ENCODE measurements around a stretch of chr2.

DNA sequence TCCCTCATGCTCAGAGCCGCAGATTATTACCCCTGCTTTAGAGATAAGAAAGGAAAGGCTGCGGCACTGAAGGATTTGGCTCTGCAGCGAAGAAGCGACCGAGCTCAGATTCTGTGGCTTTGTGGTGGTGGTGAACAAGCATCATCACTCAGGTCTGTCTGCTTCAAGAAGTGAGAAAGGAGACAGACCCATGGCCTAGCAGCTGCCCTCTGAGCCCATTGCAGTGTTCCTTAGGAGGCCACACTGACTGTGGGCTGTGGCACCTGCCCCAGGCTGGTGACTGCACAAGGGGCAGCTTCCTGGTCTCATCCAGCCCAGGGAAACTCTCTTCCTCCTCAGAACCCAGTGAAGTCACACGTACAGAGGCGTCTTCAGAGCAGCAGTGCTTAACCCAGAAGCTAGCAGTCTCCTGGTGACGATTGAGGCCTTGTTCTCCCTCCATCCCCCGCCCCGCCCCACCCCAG, 22.3 kb downstream of the BIN1 start:
- PRO-cap = no peak

DNA sequence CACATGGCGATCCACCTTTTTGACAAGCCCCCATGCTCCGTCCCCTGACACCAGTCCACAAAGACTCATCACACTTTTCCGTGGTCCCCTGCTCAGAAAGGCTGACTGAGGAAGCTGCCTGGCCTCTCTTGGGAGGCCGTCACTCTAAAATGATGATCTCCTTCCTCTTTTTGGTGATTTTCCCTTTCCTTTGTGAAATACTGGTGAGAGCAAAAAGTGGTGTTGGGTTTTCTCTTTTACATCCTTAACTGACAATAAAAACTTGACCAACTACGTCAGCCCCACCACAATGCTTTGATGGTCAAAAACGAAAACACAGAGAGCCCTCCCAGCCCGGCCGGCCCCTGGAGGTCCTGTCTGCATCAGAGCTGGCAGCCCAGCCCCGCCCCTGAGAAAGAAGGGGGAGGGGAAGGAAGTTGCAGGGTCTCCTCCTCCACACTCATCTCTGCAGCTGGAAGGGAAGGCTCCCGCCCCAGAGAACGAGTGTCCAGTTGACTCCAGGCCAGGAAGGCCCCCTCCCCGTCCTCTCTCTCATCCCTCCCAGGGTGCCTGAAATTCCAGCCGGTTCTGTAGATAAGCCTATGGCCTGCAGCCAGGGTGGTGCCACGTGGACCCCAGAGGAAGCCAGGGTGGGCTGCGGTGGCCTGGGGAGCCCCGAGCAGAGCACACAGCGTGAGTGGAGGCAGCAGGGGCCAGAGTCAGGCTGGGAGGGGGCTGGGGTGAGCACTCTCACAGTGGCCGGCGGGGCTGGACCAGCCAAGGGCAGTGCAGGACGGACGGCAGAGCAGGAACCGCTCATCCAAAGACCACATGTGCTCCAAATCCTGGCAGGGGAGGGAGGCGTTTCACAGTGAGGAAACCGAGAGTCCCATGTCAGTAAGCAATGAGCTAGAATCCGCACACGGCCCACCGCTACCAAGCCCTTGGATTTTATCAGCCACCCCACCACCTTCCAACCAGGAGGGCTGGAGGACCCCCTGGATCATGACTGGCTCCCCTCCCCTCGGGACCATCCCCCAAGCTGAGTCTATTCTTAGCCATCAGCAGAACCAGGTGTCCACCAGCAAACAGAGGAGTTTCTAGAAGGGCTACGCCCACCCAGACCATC, 19.7 kb downstream of the BIN1 start:
- PRO-cap = no peak

- PRO-cap = no peak
Measured at GRCh38 chr2:127105529-127106685, 1.0 kb downstream of the BIN1 start.

- PRO-cap = no peak
Measured at GRCh38 chr2:127108364-127108660, 1.4 kb upstream of the BIN1 start.

- PRO-cap = no peak
Measured at GRCh38 chr2:127175350-127176190, 44.5 kb downstream of the CYP27C1 start.

DNA sequence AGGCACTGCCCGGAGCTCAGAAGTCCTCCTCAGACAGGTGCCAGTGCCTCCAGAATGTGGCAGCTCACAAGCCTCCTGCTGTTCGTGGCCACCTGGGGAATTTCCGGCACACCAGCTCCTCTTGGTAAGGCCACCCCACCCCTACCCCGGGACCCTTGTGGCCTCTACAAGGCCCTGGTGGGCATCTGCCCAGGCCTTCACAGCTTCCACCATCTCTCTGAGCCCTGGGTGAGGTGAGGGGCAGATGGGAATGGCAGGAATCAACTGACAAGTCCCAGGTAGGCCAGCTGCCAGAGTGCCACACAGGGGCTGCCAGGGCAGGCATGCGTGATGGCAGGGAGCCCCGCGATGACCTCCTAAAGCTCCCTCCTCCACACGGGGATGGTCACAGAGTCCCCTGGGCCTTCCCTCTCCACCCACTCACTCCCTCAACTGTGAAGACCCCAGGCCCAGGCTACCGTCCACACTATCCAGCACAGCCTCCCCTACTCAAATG, 1.7 kb downstream of the PROC start:
- PRO-cap = no peak

GRCh38 chr2:127526713-127527069, 402 bp upstream of the IWS1 start:
- PRO-cap = no peak

GRCh38 chr2:127630389-127631012, 15.5 kb upstream of the GPR17 start:
- PRO-cap = no peak

DNA sequence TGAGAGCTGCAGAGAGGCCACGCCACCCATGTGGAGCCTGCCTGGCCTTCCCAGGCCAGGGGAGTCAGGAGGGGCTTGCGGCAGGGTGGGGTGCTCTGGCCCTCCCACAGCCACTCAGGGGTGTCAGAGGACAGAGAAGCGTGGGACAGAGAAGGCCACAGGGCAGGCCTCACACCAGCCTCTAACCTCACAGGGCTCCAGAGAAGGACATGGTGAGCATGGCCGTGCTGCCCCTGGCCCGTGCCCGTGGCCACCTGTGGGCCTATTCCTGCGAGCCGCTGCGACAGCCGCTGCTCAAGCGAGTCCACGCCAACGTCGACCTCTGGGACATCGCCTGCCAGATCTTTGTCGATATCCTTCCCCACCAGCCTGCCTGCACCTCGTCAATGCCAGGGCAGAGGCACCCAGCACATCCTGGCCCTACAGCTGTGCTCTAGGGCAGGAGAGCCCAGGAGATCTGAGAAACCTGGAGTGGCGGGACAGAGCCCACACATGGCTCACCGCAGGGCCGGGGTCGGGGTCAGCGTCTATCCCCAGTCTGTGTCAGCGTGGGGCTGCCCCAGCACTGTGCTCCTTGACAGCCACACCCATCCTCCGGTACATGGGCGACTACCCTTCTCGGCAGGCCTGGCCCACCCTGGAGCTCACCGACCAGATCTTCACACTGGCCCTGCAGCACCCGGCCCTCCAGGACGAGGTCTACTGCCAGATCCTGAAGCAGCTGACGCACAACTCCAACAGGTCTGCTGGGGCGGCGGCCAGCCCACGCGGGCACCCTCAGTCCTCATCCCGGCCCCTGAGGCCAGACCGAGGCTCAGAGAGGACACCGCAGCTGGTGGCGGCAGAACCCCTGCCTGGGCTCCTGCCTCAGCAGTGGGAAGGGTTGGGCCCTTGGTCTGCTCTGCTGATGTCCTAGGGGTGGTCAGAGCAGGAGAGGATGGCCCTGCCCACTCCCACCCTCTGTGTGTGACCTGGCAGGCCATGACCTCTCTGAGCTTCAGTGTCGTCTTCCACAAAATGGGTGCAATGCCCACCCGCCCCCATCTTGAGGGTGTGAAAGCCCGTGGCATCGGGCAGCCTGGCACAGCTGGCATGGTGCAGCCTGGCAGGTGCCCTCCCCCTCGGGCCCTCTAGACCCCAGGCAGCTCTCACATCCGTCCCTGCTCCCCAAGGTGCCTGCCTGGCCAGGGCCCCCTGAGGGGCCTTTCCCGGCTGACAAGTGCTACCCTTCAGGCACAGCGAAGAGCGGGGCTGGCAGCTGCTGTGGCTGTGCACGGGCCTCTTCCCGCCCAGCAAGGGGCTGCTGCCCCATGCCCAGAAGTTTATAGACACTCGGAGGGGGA, 14.5 kb upstream of the GPR17 start:
- PRO-cap = no peak

DNA sequence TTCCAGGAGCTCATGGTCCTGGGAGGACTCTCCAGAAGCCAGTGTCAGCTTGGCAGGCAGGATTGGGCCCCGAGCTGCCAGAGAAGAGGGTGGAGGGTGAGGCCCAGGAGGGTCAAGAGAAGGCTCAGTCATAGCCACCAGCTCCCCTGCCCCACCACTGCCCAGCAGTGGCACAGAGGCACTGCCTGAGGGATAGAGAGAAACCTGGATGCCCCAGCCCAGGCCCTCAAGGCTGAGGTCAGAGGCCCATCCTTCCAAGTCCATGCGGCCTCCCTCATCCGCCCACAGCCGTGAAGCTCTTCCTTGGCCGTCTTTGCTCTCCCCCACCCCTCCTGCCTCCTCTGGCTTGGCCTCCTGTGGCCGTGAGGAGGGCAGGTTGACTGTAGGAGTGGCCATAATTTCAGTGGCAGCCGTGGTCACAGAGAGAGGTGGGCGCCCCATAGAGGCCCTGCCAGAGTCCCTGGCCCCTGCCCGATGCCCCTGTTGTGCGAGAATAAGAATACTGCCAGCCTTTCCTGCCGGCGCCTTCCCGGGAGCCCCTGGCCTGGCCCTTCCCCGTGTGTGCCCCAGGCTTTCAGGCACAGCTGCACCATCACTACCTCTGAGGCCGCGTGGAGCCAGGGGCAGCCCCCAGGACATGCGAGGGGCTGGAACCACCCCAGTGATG, 13.3 kb upstream of the GPR17 start:
- PRO-cap = no peak

DNA sequence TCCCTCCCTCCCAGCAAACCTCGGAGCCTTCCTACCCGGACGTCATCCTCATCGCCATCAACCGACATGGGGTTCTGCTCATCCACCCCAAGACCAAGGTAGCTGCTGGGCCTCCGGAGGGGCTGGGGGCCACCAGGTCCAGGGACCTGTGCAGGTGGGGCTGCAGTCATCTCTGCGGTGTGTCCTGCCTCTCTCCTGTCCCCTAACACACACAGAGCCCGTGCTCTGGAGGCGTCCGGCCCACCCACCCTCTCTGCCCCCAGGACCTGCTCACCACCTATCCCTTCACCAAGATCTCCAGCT, 9.5 kb upstream of the GPR17 start:
- PRO-cap = no peak

DNA sequence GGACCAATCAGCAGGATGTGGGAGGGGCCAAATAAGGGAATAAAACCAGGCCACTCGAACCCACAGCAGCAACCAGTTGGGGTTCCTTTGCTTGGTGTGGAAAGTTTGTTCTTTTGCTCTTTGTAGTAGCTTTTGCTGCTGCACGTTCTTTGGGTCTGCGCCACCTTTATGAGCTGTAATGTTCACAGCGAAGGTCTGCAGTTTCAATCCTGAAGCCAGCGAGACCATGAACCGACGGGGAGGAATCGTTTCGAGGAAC, 14.2 kb downstream of the GPR17 start:
- PRO-cap = no peak

- PRO-cap = no peak
Measured at GRCh38 chr2:127888946-127889459, 3.2 kb upstream of the AMMECR1L start.

DNA sequence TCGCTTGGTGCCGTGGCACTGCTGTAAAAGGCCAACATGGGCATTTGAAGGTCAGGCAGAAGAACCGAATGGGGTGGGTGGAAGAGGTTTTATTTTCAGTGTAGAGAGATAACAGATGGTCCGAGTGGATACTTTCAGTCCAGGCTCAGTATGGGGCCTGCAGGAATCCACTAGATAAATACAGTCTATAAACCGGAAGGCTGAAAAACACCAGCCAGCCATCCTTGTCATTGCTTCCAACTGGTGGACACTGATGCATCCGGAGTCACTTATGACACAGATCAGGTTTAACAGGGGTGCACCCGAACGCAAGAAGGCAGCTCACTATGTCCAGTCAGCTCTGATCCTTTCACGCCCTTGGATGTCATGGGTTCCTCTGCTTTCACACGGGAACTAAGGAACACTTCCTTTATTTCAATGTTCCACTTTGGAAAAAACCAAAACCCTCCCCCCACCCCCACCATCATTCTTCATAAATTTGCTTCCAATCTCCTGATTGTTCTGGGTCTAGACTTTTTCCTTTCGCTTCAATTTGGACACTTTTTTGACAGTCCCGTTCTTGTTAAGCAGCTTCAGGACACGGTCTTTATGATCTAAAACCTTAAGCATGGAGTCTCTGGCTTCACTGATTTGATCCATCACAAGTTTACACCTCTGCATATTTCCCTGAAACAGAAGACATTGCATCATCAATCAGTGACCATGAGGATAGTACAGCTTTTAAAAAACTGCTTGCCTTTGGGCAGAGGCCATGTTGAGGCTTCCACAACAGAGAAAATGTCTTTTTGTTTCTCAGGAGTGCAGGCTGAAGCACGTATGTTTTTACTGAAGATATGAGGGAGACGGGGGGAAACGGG, 56.0 kb upstream of the AMMECR1L start:
- PRO-cap = no peak

- PRO-cap = no peak
Measured at GRCh38 chr2:128282473-128282968, 36.1 kb downstream of the HS6ST1 start.

DNA sequence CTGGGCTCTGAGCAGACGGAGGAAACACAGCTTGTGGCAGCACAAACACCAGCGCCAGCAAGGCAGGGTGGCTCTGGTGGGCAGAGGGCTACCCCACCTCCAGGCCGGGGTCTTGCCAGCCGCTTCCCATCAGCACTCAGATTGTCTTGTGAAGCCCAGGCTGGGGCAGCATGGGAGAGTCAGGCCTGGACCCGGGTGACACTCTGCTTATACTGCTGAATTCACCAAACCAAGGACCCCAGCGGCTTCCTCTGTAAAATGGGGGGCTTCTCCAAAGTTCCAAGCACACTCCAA, 18.9 kb downstream of the HS6ST1 start:
- PRO-cap = no peak

- PRO-cap = no peak
Measured at GRCh38 chr2:128318264-128318693, 389 bp downstream of the HS6ST1 start.

- PRO-cap = no peak
Measured at GRCh38 chr2:128347779-128348550, 29.3 kb upstream of the HS6ST1 start.

DNA sequence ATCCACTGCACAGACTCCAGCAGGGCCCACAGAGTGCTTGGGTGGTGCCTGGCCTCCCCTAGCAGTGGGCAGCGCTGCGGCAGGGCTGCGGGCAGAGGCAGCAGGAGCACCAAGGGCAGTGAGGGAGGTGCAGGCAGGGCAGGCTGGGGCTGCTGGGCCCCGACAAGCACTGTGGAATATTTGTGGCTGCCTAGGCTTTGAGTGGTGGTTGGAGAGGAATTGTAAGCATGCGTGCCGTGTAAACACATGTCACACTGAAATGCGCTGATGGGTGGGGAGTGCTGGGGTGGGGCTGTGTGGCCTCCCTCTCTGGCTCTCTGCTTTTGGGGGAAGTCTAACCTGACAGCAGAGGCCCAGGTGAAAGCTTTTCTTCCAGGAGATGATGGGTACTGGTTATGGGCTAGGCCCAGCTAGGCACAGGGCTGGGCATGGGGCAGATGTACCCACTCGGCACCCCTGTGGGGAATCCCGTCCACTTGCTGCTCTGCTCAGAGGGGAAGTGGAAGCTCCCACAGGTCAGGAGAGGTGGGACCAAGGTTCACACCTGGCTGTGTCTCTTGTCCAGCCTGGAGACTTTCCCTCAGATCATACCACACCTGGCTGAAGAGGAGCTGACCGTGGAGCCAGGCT, 55.6 kb upstream of the HS6ST1 start:
- PRO-cap = no peak

DNA sequence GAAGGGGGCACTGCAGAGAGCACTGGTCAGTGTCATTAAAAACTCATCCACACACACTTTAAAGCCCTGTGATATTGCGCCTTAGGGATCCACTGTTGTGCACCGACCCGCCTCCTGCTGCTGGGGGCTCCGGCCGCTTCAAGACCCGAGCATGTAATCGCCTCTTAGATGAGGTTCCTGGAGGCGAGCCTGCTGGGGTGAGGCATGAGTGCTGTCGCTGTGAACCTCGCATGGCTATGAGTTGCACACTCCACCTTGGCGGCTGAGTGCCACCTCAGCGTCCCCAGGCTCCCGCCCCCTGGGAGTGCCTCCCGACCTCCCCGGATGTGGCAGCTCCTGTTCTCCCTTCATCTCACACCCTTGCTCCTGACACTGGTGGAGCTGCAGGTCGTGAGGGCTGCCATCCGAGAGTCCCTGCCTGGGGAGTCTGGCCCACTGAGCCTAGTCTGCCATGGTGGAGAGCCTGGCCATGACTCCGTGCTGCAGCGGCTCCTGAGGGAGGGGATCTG, 61.4 kb upstream of the HS6ST1 start:
- PRO-cap = no peak

Measured in left common carotid artery plus branches (tissue), 1 donor.